Epidermal melanocyte (primary cell): ENCODE data around the gene TESK1.

DNA sequence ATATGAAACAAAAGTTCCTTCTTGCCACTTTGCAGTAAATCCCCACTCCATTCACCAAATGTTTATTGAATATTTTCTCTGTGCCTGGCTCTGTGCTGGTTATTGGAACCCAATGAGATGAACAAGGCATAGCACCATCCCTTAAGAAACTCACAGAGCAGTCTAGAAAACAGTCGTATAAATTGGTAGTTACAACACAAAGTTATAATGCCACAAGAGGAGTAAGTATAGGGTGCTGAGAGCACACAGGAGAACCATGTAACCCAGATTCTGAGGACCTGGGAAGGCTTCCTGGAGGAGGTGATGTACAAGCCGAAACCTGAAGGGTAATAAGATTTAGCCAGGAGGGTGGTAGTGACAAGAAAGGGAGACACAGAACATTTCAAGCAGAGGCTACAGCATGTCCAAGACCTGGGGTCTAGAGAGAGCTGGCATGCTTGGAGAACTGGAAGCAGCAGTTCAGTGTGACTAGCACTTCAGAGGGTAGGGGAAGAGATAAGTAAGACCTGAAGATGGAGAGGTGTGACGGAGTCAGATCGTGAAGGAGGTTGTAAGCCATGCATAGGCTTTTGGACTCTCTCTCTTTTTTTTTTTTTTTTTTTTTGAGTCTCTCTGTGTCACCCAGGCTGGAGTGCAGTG is 96.8 kb upstream of the RUSC2 start:
- RRBS = no CpG with 5 or more reads among the region's 4 CpGs

DNA sequence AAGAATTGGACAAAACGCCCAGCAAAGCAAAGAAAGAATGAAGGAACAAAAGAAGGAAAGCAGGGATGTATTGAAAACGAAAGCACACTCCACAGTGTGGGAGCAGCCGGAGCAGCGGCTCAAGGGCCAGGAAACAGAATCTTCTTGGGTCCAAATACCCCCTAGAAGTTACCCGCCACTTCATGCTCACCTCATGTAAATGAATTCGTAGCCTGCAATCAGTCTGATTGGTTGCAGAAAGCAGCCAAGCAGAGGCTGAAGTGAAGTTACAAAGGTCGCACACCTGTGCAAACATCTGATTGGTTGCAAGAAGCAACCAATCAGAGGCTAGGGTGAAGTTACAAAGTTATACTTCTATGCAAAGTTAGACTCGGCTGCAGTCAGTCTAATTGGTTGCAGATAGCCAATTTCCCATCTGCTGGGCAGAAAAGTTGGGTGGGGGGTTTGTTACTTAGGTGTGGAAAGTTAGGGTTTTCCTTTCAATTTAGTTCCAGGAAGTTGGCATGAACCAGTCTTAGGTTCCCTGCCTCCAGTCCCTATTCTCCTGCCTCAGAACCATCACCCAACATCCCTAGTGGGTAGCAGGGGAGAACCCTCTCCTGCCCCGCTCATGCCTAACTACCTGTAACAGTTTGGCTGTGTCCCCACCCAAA is 1.3 kb upstream of the RUSC2 start:
- RRBS = no CpG with 5 or more reads among the region's 9 CpGs

GRCh38 chr9:35562843-35563390 is 761 bp downstream of the FAM166B start:
- RRBS = 89% methylated on average over 2 of the region's 12 CpGs

DNA sequence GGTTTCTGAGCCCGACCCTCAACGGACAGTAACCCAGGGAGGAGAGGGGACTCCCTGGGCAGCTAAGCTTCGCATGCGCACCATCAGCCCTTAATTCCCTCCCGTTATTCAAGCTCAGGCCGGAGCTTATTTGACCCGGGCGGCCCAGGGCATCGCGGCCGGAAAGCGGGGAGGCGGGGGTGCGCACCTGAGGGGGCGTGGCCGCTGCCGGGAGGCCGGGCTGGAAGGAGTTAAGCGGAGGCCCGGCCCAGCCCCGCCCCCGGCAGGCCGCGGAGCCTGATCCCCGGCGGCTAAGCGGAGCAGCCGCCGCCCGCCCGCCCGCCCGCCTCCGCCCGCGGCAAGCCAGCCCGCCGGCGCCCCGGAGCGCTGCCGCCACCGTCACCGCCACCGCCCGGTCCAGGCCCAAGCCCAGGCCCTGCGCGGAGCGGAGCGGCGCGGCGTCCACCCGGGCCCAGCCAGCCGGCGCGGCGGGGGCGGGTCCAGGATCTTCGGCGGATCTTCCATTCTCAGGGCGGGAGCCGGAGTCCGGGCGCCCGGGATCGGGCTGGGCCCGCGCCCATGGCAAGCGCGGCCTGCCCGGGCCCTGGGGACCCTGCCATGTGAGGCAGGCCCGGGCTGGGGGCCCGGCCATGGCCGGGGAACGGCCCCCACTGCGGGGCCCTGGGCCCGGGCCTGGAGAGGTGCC is at the start of gene TESK1:
Gene TESK1, plus strand, starts transcription at position 272 of the 685 bp plus-strand sequence.
- RRBS = 4% methylated on average over 39 of the region's 78 CpGs

DNA sequence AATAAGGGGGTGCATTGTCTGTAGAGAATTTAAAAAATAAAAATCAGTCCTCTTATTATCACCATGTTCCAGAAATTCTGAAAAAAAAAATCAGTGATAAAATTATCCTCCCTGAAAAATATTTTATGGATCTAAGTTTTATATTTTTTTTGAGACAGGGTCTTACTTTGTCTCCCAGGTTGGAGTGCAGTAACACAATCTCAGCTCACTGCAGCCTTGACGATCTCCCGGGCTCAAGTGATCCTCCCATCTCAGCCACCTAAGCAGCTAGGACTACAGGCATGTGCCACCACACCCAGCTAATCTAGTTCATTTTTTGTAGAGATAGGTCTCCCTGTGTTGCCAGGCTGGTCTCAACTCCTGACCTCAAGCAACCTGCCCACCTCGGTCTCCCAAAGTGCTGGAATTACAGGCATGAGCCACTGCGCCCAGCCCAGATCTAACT is 1.1 kb upstream of the SIT1 start:
- RRBS = no CpG with 5 or more reads among the region's 4 CpGs

DNA sequence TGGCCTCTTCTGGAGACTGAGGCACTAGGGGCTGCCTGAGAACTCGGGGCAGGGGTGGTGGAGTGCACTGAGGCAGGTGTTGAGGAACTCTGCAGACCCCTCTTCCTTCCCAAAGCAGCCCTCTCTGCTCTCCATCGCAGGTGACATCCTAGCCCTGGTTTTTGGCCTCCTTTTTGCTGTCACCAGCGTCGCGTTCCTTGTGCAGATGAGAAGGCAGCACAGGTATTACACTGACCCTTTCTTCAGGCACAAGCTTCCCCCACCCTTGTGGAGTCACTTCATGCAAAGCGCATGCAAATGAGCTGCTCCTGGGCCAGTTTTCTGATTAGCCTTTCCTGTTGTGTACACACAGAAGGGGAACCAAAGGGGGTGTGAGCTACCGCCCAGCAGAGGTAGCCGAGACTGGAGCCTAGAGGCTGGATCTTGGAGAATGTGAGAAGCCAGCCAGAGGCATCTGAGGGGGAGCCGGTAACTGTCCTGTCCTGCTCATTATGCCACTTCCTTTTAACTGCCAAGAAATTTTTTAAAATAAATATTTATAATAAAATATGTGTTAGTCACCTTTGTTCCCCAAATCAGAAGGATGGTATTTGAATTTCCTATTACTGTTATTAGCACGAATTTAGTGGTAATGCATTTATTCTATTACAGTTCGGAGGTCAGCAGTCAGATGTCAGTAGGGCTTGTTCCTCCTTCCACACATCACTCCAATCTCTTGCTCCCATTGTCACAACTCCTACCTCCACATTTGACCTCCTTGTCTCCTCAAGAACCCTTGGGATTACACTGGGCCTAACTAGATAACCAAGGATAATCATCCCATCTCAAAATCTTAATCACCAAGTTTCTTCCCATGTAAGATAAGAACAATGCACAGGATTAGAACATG is 7.1 kb downstream of the CA9 start:
- RRBS = no CpG with 5 or more reads among the region's 11 CpGs

DNA sequence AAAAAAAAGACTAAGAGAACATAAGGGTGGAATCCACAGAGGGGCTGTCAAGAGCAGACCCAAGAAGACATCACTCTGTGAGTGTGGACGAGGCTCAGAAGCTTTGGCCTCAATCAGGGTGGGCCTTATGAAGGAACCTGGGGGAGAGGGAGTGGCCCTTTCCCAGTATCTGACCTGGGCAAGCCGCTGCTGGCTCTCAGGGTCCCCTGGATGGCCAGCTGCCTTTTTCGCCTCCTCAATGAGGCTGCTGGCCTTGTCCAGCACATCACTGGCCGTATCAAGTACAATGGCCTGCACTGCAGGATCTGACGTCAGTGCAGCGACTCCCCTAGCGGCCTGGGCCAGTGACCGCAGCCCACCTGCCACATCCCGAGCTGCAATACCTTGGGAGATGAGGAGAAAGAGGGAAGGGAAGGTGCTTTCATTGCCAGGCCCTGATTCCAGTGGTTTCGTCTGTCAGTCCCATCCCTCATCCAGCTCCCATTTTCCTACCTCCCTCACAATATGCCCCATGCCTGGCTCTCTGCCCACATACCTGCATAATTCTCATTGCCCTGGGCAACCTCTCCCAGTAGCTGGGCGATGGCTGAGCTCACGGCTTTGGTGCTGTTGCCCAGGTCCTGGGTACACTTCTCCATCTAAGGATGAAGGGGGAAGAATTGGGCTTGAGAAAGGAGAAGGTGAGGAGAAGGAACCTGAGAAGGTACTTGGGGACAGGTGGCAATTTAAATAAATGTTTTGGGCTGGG is 19.2 kb downstream of the TLN1 start:
- RRBS = no CpG with 5 or more reads among the region's 12 CpGs

DNA sequence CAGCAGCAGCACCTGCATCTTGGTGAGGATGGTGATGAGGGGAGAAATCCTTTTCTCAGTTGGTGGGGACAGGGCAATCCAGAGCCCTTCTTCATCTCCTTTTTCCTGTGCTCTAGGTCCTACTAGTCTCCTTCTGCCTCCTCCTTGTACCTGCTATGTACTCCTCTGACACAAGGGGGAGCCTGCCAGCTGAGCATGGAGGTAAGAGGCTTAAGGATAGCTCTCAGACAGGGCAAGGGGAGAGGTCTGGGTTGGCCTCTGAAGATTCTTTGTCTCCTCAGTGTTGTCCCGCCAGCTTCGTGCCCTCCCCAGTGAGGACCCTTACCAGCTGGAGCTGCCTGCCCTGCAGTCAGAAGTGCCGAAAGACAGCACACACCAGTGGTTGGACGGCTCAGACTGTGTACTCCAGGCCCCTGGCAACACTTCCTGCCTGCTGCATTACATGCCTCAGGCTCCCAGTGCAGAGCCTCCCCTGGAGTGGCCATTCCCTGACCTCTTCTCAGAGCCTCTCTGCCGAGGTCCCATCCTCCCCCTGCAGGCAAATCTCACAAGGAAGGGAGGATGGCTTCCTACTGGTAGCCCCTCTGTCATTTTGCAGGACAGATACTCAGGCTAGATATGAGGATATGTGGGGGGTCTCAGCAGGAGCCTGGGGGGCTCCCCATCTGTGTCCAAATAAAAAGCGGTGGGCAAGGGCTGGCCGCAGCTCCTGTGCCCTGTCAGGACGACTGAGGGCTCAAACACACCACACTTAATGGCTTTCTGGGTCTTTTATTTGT is 3.8 kb downstream of the CREB3 start:
- RRBS = no CpG with 5 or more reads among the region's 8 CpGs

DNA sequence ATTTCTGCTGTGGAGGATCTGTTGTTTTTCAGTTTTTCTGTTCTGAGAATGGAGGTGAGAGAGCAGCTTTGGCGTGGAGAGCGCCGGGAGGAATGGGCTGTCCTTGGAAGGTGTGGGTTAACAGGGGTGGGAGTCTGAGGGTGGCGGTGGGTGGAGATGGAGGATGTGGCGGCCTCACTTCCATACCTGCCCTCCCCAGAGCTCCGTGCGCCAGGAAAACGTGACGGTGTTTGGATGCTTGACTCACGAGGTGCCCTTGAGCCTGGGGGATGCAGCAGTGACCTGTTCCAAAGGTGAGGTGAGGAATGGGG is 16.7 kb downstream of the TMEM8B start:
- RRBS = no CpG with 5 or more reads among the region's 10 CpGs

GRCh38 chr9:35906798-35907551 is 973 bp downstream of the HRCT1 start:
- RRBS = no CpG with 5 or more reads among the region's 14 CpGs

DNA sequence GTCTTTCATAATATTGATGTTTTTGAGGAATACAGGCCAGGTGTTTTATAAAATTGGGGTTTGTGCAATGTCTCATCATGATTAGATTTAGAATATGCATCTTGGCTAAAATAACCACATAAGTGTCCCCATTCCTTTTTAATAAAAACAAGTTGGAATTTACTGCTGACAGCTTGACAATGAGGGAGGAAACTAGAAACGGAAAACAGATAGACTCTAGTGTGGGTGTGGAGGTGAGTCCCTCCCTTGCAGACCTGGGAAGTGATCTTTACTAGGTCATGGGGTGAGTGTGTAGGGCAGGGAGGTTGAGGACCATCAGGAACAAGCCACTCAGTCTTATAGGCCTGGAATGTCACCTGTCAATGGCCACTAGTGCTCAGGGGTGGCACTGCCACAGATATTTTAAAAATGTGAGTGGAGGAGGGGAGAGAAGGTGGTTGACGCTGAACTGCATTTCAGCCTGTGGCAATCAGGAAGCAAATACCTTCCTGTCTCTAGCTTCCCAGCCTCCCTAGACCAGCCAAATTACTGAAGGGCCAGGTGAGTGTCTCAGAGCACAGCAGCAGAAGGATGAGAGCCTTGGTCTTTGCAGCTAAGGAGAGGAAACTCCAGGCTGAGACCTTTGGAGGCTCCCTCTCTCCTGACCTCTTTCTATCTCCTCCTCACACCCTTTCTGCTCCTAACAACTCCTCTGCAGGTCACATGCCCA is 9.0 kb downstream of the OR2S2 start:
- RRBS = no CpG with 5 or more reads among the region's 2 CpGs

DNA sequence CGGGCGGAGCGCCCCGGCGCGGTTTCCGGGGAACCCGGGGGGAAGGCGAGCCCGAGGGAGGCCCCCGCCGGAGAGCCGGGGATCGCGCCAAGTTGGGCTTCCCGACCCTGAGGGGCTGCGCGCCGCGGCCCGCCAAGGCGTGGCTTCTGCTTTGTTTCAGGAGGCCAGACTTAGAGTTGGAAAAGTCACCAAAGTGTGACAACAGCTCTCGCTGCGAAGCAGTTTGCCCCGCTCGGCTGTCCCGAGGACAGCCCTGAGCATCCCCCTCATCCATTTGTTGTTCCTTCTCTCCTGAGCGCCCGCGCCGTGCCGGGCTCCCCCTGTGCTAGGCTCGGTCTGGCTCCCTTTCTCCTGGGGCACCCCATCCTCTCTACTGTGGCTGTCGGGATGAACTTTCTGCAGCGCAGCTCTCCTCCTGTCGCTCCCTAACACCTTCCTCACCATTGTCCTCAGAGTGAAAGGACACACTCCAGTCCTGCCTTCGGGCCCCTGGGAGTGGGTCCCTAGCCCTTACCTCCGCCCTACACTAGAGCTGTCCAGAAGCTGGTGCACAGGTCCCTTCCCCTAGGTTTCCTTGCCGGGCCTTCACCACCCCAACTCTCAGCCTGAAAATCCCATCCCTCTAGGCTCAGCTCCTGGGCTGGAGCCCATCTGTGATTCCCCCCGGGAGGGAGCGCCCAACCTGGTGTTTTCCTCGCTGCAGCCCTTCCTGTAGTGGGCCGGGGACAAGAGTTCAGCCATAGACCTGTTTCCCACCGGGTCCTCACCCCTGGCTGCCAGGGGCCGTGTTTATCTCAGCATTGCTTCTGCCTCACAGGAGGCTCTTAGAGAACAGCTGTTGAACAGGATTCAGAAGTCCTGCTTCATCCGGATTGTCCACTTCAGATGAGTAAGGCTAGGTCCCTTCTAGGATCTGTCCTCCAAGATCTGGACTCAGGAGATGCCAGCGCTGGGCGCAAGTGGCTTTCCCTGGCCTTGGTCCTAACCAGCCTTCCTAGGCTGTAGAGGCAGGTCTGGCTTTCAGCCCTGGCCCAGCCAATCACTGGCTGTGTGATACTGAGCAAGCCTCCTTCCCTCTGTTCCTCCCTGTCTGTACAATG is 738 bp downstream of the GLIPR2 start:
- RRBS = 25% methylated on average over 12 of the region's 48 CpGs

GRCh38 chr9:36162924-36164234 is 5.8 kb upstream of the CCIN start:
- RRBS = no CpG with 5 or more reads among the region's 13 CpGs

DNA sequence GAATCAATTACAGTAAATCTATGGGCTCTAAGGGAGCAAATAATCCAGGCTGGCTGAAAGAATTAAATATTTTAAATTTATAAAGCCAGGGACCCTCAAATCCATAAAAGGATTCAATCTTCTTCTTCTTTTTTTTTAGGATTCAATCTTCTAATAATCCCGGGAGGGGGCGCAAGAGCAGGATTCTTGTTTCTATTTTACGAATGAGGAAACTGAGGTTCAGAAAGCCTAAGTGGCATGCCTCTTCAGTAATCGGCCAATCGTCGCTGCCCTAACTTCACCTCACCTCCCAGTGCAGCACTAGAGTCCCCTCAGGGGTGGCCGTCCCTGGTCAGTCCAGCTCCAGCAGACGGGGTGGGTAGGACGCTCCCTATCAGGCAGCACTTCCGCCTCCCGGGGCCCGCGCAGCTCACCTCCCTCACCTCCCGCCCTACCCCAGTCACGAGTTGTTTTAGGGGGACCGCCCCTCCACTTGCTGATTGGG is 333 bp upstream of the CLTA start:
- RRBS = no CpG with 5 or more reads among the region's 16 CpGs

GRCh38 chr9:36218920-36219594 is 28.3 kb downstream of the CLTA start:
- RRBS = no CpG with 5 or more reads among the region's 7 CpGs

DNA sequence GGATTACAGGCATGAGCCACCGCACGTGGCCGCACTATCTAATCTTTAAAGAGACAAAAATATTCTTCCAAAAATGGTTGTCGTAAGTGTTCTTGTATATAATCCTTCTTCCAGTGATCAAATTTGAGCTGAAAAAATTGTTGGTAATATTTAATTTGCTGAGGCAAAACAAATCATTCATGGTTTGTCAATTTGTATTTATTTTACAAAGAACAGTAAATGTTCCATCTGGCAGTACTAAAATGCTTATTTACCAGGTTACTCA is 6.1 kb downstream of the GNE start:
- RRBS = no CpG with 5 or more reads among the region's 4 CpGs

DNA sequence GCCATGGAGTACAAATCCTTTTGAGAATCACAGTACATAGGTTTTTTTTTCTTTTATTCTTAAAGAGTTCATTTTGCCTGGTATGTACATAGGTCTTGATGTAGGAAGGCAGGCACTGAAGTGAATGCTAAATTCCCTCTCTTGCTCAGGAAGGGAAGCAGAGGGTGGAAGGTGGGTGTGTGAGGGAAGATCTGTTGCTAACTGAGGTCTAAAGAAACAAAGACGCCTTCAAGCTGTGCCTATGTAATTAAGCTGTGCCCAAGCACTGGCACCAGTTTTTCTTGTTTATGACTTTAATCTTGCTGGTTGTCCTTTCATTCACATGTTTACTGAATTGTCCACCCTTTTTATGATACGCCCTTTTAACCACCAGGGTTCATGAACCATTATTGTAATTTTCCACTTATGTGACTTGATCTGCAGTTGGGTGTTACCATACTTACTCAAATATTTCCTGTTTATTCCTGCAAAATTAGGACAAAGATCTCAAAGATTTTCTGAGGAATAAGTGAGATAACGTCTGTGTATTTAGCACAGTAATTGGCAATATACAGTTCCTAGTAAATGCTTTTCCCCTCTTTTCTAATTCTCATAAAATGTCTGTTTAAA is 38.4 kb upstream of the GNE start:
- RRBS = no CpG with 5 or more reads among the region's 3 CpGs

- RRBS = no CpG with 5 or more reads among the region's 16 CpGs
These were observed 59.6 kb upstream of the GNE start for GRCh38 chr9:36317593-36318434.

GRCh38 chr9:36355200-36355802 is 44.8 kb downstream of the RNF38 start:
- RRBS = no CpG with 5 or more reads among the region's 1 CpG

GRCh38 chr9:36492762-36493446 is 79.8 kb upstream of the MELK start:
- RRBS = no CpG with 5 or more reads among the region's 7 CpGs